Ureter (tissue), 1 donor: ENCODE measurements around the genes NGRN and IQGAP1.

DNA sequence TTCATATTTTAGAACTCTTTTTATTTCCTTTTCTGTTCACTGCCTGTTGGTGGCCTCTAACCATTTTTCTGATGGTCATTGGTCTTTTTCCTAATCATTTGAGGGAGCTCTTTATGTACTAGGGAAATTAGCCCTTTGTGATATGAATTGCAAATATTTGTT is 45.2 kb downstream of the ABHD2 start:
- PRO-cap = no peak

GRCh38 chr15:89155612-89156134 is 65.7 kb downstream of the RLBP1 start:
- PRO-cap = no peak

GRCh38 chr15:89333042-89334208 is 1.2 kb downstream of the POLG start:
- PRO-cap = no peak

DNA sequence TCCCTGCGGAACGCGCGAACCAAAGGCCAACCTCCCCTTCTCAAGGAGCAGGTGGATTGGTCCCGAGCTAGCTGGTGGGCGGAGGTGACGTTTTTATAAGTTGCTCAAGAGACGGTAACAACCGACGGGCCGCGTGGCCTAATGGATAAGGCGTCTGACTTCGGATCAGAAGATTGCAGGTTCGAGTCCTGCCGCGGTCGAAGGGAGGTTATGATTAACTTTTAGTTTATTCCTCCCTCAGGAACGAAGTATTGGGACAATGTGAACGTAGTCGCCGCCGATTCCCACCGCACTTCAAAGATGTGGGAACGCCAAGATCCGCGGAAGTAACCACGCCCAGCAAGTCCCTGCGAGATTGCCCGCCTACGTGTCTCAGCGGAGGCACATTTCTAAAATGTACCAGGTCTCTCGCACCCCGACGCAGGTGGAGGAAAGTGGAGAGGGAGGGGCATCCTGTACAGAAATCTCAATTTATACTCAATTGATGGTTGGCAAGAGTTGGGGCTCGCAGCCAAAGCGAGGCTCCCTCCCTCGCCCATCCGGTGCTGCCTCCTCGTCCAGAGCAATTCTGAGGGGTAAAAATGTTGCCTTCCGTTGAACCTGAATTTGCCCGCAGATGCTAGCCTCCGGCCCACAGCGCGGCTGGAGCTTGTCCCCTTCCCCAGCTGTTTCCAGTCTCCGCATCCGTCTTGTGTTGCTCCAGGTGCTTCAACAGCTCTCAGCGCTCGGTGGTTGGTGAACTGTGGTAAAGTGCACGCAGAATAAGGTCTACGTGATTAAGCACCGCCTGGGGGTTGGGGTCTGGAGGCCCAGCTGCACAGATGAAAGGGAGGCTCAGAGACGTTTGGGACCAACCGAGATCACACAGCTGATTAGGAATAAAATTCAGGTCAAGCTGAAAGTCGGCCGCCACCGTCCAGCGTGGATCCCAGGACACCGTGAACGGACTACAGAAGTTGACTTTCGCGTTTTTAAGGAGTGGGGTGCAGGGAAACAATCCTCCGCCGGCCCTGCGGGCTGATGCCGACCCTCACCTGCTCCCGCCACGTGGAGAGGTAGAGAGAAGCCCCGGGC is 659 bp upstream of the POLG start:
- PRO-cap = bidirectional peak, plus-strand start at position 124 of the sequence, minus-strand start outside the sequence

DNA sequence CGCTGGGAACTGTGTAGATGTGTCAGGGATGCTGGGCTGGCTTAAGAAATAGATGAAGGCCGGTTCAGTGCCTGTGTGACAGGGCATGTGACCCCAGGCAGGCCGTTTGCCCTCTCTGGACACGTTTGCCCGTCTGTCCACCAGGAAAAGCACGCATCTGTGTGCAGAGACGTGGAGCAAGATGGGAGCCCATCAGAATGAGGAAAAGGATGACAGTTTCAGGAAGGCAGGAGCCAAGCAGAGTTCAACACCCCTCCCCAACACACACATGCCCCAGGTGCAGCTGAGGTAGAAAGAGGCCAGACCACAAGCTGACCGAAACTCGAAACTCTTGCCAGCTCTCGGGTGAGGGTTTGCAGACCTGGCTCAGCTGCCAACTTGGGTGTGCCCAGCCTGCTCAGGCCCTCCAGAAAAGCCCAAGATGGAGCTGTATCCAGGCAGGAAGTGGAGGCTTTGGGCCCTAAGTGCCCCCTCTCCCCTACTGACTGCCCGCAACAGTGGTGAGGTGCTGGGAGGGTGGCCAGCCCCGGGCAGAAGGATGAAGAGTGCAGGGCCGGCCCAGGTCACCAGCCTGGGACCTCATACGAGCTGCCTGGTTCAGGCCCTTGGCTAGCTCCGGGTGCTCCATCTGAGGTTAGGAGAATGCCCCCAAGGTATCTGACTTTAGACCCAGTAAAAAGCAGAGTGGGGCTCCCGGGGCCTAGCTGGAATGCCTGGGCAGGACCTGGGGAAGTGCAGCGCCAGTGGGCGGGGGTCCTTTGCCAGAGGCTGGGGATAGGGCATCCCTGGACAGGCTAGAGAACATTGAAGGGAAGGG is 10.2 kb upstream of the MESP1 start:
- PRO-cap = no peak

DNA sequence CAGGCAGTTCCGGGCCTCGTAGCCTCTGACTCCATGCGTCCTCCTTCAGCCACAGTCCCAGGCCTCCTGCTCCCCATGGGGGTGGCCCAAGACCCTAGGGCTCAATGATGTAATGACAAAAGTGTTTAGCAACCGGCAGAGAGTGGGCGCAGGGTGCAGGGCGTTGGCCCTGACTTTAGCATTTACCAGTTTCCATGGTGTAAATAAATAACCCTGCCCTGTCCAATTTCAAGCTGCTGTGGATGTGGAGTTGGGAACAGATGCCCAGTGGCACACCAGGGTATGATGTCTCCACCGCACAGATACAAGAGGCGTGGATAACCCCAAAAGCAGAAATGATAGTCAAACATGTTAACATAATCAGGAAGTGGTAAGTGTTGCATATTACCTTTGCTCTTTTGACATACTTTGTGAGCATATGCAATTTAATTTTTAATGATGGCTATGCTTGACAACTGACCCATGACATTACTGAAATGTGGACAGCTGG is 10.6 kb upstream of the ANPEP start:
- PRO-cap = no peak

- PRO-cap = no peak
These were observed 3.0 kb downstream of the ZNF710 start for GRCh38 chr15:90004142-90004576.

- PRO-cap = no peak
These were observed 36.2 kb downstream of the ZNF710 start for GRCh38 chr15:90037016-90038006.

GRCh38 chr15:90093989-90094324 is 8.3 kb downstream of the IDH2 start:
- PRO-cap = no peak

GRCh38 chr15:90095649-90096073 is 6.6 kb downstream of the IDH2 start:
- PRO-cap = no peak

DNA sequence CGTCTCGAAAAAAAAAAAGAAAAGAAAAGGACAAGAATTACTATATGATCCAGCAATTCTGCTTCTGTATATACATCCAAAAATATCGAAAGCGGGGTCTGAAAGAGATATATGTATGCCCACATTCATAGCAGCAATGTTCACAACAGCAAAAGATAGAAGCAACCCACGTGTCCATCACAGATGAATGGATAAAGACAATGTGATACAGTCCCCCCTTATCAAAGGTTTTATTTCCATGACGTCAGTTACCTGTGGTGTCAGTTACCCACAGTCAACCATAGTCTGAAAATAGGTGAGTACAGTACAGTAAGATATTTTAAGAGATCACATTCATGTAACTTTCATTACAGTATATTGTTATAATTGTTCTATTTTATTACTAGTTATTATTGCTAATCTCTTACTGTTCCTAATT is 5.3 kb downstream of the IDH2 start:
- PRO-cap = no peak

DNA sequence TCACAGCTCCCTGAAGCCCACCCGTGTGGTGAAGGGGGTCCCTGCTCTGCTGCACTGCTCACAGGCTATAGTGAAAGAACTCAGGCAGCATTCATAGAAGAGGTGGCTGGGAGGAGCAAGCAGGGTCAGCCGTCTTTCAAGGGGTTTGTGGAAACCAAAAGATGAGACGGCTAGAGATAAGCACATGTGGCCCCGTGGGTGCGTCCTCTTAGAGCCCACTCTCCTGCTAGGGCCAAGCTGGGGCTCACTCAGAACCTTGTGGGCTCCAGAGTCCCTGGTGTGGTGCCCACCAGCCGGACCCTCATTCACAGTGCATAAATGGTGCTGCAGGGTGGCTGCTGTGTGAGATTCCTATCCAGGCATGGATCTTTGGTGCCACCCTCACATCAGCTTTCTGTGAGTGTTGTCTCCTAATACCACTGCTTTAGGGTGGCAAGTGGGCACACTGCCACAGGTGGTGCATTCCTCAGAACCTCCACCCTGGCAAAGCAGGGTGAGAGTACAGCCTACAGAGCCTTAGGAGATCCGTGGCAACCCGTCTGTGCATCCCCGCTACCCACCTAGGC is 11.2 kb upstream of the SEMA4B start:
- PRO-cap = no peak

GRCh38 chr15:90203898-90204320 is 2.8 kb downstream of the SEMA4B start:
- PRO-cap = no peak

DNA sequence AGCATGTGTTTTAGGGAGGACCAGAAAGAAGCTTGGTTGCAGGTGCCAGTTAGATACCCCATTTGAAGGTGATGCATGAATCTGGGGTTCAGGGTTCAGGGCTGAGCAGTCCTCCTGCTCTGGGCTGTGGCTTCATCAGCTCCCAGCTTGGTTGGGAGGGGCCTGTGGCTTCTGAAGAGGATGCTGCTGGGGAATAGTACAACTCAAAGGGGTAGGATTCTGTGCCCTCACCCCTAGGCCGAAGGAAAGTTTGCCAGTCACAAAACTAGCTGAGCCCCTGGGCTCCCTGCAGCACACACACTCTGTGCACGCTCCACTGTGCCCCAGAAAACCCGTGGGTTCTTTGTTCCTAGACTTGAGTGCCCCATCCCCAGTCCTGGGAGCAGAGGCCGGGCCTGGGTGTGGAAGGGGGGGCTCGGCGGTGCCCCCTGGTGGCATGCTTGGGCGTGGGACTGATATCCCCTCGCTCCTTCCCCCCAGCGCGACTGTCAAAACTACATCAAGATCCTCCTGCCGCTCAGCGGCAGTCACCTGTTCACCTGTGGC is 14.4 kb downstream of the CIB1 start:
- PRO-cap = no peak

- PRO-cap = no peak
These were observed 940 bp upstream of the NGRN start for GRCh38 chr15:90264422-90265041.

DNA sequence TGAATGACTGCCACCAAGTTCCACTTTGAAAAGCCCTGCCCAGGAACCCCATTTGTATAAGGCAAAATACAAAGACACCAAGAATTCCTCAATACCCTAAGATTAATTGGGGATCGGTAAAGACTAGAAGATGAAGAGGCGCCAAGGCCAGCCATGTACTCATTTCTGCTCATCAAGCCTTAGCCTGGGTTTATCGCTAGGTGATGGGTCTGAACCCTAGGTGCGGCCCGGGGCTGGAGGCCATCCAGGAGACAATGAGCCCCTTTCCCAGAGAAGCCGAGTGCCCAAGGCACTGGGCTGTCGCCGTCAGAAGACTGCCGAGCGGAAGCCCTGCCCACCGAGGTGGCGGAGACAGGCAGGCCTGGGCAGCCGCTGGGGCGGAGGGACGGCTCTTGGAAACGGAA is 428 bp upstream of the NGRN start:
- PRO-cap = bidirectional peak, plus-strand start at position 348 of the sequence, minus-strand start at position 302 of the sequence

DNA sequence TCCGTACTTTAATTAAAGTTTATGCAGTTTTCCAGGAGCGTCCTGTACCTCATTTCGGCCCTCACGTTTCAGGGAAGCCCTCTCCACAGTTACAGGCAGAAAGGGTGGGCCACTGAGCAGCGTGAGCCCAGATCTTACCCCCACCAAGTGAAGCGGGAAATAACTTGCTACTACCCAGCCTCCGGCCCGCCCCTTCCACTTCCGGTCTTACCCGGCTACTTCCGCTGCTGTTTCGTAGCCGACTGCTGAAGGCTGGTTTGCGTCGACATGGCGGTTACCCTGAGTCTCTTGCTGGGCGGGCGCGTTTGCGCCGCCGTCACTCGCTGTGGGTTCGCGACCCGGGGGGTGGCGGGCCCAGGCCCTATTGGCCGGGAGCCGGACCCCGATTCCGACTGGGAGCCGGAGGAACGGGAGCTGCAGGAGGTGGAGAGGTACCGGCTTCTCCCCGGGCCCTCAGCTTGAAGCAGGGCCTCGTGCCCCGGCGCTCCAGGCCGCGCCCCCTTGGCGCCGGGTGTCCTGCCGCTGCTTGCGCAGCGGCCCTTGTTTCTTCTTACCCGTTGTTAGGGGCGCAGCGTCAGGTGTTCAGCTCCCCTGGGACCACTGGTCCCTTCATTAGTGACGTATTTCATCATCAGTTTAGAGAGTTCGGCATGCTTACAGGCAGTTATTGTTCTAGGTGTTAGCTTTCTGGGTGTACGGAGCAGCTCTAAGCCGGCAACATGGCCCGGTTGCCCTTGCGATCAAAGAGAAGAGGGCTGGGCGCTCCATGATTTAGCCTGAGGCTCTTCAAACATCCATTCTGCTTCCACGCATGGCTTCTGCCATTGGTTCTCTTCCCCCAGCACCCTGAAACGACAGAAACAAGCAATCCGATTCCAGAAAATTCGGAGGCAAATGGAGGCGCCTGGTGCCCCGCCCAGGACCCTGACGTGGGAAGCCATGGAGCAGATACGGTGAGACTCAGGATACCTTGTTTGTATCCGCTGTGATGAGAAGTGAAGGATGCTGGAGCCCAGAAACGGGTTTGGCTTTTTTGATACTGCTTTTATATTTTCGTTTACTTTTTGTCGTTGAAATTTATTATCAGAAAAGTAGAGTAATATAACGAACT is at the start of gene NGRN:
Gene NGRN, plus strand, starts transcription at position 227 of the 1,111 bp plus-strand sequence.
- PRO-cap = bidirectional peak, plus-strand start at position 227 of the sequence, minus-strand start at position 200 of the sequence

DNA sequence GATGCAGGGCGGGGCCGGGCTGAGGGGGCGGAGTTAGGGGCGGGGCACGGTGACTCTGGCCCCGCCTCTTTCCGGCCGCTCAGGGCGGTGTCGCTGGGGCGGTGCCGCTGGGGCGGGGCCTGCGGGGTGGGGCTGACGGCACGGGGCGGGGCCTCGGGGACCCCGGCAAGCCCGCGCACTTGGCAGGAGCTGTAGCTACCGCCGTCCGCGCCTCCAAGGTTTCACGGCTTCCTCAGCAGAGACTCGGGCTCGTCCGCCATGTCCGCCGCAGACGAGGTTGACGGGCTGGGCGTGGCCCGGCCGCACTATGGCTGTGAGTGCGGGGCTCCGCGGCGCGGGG is at the start of gene IQGAP1:
Gene IQGAP1, plus strand, starts transcription at position 159 of the 340 bp plus-strand sequence.
- PRO-cap = bidirectional peak, plus-strand start at position 168 of the sequence, minus-strand start outside the sequence

DNA sequence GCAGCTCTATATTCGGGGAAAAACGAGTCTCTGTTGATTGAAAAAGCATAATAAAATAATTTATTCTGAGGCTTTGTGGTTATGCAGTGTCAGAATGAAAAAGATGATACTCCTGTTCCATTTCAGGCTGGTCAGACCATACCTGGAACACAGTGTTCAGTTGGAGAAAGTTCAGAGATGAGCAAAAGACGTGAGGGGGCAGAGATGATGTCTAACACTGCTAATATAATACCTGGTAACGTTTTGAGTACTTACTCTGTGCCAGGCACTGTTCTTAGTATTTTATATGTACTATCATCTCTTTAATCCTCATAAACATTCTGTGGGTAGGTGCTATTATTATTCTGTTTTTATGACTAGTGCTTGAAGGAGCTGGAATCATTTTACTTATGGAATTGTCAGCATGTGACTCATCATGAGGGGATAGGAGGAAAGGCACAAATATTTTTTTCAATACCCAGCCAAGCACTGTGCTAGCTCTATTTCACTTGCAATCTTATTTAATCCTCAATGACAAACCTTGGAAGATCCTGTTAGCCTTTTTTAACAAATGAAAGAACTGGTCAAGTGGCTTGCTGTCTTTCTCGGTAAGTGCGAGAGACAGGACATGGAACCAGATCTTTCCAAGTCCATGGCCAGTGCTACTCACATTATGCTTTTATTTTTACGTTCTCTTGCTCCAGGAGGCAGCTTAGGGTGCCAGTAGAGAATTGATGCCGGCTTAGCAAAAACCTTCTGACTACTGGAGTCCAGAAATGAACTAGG is 31.9 kb downstream of the IQGAP1 start:
- PRO-cap = no peak

- PRO-cap = no peak
These were observed 55.8 kb upstream of the CRTC3 start for GRCh38 chr15:90473828-90474473.